Thoracic aorta (tissue), 1 donor: ENCODE measurements around a stretch of chr6.

- RAMPAGE, long total RNA: no peak
These were observed 362.9 kb downstream of the QKI start for GRCh38 chr6:163777466-163777802.

GRCh38 chr6:163943542-163944097 is 529.1 kb downstream of the QKI start:
- RAMPAGE, long total RNA: no peak

DNA sequence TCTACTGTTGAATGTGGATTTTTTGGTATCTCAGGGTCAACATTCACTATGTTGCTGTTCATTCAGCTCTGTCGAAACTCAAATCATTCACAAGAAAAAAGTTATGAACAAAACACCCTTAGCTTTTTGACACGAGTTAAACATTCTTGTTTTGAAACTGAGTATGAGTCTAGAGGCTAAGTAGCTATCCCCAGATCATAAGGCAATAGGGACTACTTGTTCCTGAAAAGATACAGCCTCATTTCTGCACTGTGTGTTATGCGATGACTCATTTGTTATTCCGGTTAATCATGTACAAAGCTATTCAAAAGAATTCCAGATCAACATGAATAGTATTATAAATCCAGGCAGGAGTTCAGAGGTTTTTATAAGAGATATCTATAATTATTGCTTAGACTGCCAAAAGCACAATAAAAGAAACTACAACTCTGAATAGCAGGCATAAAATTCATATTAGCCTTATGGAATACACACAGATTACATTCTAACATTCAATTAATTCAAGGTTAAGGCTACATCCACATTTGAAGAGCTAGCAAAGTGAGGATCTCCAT is 908.1 kb downstream of the QKI start:
- RAMPAGE, long total RNA: no peak

DNA sequence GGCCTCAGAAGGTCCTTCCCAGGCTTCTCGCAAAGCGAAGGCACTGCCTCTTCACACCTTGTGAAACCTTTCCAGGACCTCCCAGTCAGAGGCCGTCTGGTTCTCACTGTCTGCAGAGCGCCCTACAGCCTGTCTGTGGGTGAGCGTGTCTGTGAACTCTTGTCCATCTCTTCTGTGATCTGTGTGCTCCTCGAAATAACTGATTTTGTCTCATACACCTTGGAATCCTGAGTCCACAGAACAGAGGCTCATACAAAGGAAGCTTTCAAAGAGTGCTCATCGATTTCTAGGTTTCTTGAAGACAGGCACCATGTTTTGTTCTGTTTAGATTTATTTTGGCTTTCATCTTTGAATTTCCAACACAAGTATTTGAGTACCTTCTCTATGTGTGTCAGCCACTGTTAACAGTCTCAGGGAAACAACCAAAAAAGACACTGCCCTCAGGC is 6.3 kb downstream of the PDE10A start:
- RAMPAGE, long total RNA: start-site peak on the minus strand centred at position 246 of the sequence, 282 bp wide, 12 reads

GRCh38 chr6:166236724-166237016 is 69.0 kb upstream of the TBXT start:
- RAMPAGE, long total RNA: no peak

DNA sequence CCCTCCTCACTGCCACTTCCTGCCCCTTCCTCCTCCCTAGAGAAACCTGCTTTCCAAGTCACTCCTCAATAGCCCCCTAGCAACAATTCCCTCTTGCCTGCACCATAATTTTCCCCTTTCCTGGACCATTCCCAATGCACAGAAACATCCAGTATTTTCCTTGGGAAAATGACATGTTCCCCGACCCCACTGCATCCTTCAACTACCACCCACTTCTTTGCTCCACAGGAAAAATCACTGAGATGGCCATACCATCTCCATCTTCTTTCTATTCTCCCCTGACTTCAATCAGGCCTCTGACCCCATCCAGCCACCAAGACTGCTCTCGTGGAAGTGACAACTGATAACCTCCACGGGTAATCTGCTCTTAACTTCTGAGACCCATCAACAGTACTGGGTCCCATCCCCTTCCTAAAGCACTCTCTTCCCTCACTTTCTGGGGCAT is 3.0 kb downstream of the SFT2D1 start:
- RAMPAGE, long total RNA: no peak

GRCh38 chr6:166344134-166345062 is 2.1 kb upstream of the SFT2D1 start:
- RAMPAGE, long total RNA: no peak

- RAMPAGE, long total RNA: no peak
These were observed 9.6 kb upstream of the SFT2D1 start for GRCh38 chr6:166351818-166352538.

GRCh38 chr6:166470547-166470847 is 87.8 kb upstream of the MPC1 start:
- RAMPAGE, long total RNA: no peak

DNA sequence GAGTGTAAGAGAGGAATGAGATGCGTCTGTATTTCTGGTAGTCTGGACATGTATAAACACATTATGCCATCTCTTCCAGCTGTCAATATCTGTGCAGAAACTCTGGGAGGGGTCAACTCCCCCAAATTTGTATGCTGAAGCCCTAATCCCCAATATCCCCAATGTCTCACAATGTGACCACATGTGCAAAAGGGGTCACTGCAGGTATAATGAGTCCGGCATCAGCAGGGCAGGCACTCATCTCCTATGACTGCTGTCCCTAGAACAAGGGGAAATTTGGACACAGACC is 93.0 kb upstream of the MPC1 start:
- RAMPAGE, long total RNA: no peak

DNA sequence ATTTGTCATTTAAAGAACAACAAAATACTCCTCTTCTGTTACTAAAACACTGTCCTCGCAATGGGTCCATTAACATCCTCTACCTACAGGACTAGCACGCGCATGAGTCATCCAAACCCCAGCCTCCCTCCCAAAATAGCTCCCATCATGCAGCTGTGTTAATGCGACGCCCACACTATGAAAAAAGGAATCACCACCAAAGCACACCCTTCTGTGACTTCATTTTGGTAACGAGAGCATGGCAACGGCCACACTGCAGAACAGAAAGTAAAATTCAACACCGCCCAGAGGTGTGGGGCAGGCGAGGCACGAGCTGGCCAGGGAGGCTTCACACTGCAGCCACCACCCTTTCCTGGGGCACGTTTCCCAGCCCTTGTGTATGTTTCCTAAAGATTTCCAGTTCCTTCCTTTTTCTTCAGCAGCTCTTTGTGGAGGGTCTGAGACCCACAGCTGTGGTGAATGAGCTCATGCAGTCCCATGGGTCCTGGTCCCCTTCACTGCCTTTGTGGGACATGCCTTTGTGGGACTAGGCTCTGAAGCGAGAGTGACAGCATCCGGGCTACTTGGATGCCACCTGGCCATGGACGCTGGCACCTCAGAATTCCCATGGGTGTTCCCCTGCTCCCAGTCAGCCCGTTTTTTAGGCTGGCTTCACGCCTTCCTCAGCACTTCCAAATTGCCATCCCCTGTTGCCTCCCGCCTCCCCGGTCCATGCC is 45.4 kb downstream of the RAMACL start:
- RAMPAGE, long total RNA: no peak

- RAMPAGE, long total RNA: no peak
These were observed 44.1 kb downstream of the RAMACL start for GRCh38 chr6:166542332-166542838.

GRCh38 chr6:166612657-166613505 is 14.2 kb downstream of the RPS6KA2 start:
- RAMPAGE, long total RNA: no peak

- RAMPAGE, long total RNA: no peak
These were observed 29.0 kb downstream of the RNASET2 start for GRCh38 chr6:166927304-166927784.

- RAMPAGE, long total RNA: no peak
These were observed 4.0 kb downstream of the RNASET2 start for GRCh38 chr6:166951876-166953145.

- RAMPAGE, long total RNA: no peak
These were observed 43.1 kb upstream of the CCR6 start for GRCh38 chr6:167079720-167080266.

GRCh38 chr6:167094846-167095341 is 28.0 kb upstream of the CCR6 start:
- RAMPAGE, long total RNA: no peak

DNA sequence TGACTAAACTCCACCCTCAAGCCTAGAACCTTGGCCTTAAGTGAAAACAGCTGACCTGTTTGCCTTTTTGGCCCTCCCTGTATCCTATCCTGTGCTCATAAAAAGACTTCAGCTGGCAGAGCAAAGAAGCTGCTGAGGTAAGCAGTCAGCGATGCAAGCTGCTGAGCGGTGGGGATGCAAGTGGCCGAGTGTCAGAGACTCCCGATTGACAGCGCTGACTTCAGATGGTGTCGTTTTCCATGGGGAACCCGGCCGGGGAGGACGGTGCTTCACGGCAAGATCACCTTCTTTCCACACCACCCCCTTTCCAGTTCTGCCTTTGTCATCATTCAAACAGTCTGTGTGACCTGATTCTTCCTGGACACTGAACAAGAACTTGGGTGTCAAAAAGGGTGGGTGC is 53.0 kb upstream of the UNC93A start:
- RAMPAGE, long total RNA: no peak

GRCh38 chr6:167268589-167269461 is 22.3 kb upstream of the UNC93A start:
- RAMPAGE, long total RNA: no peak

- RAMPAGE, long total RNA: no peak
These were observed 6.1 kb upstream of the UNC93A start for GRCh38 chr6:167284876-167285604.